H9 (cell line): ENCODE data around the genes TPD52L2 and DNAJC5.

DNA sequence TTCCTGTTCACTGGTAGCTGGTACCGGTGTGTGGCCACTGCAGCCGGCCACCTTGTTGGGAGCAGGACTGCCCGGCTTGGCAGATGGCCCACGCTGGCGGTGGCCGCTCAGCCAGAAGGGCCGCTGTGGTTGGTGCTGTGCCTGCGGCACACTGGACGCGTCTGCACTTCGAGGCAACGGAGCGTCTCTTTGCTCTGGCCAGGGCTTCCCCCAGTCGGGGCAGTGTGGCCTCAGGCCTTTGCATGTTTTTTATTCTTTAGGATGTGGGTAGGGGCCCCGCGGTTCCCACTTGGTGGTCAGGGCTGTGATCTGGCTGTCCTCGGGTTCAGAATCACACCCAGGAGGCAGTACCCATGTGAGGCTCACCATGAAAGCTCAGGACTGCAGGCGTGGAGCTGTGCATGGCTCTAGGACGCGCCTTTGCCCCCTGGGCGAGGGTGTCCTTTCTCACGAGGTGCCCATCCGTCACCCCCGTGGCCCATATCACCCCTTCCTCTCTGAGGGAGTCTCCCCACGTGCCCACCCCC, 9.9 kb upstream of the COL20A1 start:
- PRO-cap = no peak

DNA sequence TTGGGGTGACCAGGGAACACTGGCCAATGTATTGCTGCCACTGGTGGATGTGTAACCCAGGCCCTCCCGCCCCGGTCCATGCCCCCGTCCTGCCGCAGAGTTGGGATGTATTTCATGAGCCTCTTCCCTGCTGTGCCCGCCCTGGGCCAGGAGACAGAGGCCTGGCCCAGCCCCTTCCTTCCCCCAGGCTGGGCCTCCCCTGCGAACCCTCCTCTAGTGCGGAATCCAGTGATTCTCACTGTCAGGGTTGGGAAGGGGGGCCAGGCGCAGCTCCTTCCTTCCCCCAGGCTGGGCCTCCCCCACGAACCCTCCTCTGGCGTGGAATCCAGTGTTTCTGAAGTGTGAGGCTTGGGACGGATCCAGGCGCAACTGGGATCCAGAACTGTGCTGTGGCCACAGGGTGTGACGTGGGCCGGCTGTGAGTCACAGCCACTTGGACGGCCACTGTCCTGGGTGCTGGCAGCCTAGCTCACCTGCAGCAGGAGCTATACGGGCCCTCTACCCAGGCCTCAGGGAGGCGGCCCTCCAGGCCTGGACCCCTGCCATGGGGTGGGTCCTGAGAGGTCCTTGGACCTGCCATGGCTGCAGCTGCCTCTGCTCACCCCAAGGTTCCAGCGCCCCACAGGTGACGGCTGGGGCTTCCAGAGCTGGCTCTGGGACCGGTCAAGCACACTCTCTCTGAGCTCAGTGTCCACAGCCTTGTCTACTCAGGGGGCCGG, 28.3 kb downstream of the COL20A1 start:
- PRO-cap = no peak

DNA sequence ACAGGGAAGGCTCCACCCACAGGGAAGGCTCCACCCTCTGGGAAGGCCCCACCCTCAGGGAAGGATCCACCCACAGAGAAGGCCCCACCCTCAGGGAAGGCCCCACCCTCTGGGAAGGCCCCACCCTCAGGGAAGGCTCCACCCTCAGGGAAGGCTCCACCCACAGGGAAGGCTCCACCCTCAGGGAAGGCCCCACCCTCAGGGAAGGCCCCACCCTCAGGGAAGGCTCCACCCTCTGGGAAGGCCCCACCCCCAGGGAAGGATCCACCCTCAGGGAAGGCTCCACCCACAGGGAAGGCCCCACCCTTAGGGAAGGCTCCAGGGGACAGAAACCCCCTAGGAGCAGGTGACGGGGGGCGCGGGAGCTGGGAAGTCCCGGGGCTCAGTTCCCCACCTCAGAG, 39.9 kb downstream of the KCNQ2 start:
- PRO-cap = no peak

- PRO-cap = no peak
Observed at GRCh38 chr20:63446405-63446945, 26.0 kb downstream of the KCNQ2 start.

GRCh38 chr20:63532230-63532911, 4.8 kb downstream of the PTK6 start:
- PRO-cap = no peak

- PRO-cap = no peak
Observed at GRCh38 chr20:63582941-63583562, 9.0 kb upstream of the HELZ2 start.

DNA sequence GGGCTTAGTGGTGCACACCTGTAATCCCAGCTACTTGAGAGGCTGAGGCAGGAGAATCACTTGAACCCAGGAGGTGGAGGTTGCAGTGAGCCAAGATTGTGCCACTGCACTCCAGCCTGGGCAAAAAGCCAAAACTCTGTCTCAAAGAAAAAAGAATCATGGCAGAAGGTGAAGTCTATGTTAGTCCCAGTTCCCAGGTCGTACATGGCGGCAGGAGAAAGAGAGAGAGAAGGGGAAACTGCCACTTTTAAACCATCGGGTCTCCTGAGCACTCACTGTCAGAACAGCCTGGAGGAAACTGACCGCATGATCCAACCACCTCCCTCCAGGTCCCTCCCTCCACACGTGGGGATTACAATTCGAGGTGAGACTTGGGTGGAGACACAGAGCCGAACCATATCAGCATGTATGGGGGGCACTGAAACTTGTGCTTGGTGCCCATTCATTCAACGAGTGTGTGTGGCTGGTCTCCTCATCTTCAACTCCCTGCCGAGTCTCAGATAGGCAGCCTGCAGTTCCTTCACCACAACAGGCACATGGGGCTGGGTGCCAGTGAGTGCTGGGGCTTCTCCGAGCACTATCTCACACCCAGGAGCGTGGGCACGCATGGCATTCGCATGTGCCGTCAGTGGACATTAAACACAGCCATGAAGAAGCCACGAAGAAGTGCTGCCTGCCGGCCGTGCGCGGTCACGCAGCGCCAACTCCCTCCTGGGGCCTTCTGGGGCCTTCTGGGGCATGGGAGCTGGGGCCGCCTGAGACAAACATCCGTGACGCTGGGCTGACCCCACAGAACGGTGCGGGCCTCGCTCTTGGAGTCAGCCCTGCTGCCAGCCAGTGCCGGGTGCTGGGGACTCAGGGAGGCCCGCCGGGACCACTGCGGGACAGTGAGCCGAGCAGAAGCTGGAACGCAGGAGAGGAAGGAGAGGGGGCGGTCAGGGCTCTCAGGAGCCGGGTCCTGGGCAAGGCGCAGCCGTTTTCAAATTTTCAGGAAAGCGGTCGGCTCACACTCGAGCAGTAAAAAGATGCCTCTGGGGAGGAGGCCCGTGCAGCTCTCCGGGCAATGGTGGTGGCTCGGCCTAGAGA, 775 bp upstream of the RTEL1 start:
- PRO-cap = unidirectional peak, plus-strand start at position 792 of the sequence

DNA sequence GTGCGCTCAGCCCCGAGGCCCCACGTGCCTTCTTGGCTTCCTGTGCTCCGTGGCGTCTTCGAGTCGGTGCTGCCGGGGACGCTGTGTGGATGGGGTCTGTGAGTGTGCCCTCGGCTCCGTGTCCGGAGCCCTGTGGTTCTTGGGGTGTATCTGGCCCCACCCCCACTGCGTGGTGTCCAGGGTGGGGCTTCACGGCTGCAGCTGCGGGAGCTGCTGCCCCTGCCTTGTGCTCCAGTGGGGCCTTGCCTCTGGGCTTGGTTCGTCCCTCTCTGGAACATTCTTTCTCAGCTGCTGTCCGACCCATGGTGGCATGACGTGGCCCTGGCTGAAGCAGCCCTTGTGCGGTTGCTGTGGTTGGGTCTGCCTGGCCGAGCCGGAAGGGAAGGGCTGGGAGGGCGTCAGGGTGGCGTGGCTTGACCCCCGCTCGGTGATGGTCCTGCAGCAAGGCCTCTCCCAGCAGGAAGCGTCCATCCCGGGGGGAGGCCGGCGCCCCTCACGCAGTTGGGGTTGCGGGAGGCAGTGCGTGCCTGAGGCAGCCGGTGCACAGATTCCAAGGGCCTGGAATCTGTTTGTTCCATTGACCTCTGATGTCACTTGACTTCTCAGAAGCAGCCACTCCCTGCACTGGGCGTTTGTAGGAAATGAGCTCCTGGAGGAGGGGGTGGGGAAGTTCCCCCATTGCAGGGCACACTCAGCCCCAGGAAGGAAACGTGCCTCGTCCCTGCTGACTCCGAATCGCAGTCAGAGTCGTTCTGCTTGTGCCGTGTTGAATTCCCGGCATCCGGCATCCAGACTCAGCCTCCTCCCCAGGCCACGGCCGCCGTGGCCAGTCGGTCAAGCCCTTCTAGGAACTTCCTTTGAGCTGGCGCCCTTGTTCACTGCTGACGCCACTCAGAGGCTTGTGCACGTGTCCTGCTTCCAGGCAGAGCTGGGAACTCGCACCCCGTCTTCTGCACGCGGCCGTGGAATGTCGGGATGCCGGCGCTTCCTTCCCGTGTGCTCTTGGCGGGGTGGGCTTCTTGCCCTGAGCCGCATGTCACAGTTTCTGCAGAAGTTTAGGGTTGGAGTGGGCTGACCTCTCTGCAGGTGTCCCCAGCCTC, 9.8 kb upstream of the TNFRSF6B start:
- PRO-cap = no peak

DNA sequence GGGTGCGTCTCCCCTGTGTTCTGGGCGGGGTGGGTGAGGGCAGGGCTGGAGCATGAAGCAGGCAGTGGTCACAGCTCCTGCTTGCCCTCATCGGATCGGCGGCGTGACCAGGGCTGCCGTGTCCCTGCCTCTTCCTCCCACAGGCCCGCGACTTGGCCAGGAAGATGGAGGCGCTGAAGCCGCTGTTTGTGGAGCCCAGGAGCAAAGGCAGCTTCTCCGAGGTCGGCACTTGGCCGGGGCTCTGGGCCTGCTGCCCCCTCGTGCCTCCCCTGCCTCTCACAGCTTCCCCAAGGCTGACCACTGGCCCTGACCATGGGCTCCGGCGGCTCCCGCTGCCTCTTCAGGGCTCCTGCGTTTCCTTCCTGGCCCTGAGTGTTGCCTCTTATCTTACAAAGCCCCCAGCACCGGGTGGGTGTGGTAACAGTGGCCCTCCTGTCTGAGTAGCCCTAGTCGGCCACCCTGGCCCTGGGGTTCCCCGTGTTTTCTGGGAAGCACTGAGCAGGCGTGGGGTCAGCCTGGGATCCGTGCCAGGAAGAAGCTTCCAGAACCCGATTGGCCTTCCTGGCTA, 8.0 kb upstream of the TNFRSF6B start:
- PRO-cap = no peak

- PRO-cap = unidirectional peak, plus-strand start at chr20:63835204
Observed at GRCh38 chr20:63834670-63835630, 3.9 kb upstream of the ZBTB46 start.

DNA sequence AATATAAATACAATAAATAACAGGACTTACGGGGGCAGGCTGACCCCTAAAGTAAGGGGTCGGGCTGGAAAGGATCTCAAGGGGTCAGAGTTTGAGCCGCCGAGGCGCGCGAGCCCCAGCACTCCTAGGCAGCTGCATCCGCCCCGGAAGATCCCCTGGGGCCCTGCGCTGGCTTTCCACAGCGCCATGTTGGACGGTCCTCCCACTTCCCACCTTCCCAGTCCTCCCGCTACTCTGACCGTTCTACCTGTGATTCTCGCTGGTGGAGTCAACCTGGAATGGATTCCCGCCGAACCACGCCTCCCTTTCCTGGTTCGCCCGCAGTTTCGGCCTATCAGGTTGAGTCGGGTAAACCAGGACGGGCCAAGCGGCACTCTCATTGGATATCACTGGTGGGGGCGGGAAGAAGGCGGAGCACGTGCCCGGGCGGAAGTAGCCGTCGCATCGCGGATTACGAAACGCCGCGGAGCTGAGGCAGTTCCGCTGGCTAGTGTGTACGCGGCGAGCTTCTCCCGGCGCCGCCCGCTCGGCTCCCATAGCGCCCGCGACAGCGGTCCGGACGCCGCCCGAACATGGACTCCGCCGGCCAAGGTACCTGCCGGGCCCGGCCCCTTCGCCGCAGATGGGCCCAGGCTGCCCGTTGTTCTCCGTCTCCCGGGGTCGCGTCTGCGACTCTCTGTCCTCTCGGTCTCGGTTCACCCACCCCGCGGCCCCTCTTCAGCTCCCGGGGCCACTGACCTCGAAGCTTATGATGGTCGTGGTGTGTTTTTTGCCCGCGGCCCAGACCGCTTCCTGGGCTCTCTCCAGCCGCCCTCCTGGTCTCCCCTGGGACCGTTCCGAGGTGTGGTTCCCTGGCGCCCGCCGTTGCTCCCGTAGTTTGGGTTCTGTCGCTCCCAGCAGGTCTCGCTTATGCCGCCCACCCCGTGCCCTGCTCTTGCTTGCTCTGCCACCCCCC, at the start of gene TPD52L2:
Gene TPD52L2, plus strand, starts transcription at position 477 of the 955 bp plus-strand sequence.
- PRO-cap = bidirectional peak, plus-strand start at position 536 of the sequence, minus-strand start at position 236 of the sequence

- PRO-cap = no peak
Observed at GRCh38 chr20:63893493-63894102, 1.3 kb upstream of the DNAJC5 start.

DNA sequence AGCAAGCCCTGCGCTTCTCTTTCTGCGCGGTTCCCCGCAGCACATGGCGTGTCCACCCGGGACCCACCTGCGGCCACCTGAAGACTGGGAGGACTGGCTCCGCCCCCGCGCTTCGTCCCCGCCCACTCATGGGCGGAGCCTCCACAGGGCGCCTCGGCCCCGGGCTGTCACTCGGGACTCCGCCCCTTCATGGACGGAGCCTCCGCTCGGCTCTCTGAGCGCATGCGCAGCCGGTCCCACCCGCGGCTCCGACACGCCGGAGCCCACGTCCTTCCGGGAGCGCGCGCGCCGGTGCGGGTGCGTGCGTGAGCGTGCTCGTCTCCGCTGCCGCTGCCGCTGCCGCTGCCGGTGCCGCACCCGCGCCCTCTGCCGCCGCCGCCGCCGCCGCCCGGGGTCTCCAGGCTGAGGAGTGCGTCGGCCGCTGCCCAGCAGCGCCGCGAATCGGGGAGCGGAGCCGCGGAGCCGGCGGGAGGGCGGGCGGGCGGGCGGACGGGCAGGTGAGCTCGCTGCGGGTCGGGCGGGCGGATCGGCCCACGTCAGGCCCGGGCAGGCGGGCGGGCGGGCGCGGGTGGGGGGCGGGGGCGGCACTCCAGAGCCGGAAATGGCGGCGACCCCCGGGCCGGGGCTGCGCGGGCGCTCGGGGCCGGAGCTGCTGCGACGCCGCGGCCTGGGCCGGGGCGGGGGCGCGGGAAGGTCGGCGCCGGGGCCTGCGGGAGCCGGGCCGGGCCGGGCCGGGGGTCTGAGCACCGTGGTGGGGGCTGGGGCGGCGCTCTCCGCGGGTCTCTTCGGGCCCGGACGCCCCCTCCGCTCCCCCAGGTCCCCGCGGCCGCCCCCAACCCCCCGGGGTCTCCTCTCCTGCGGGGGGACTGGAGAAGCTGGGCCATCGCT, at the start of gene DNAJC5:
Gene DNAJC5, plus strand, starts transcription at position 300 of the 888 bp plus-strand sequence.
- PRO-cap = bidirectional peak, plus-strand start at position 405 of the sequence, minus-strand start at position 86 of the sequence

GRCh38 chr20:63911010-63911939, 16.3 kb downstream of the DNAJC5 start:
- PRO-cap = no peak

GRCh38 chr20:63915361-63915954, 20.5 kb downstream of the DNAJC5 start:
- PRO-cap = no peak

DNA sequence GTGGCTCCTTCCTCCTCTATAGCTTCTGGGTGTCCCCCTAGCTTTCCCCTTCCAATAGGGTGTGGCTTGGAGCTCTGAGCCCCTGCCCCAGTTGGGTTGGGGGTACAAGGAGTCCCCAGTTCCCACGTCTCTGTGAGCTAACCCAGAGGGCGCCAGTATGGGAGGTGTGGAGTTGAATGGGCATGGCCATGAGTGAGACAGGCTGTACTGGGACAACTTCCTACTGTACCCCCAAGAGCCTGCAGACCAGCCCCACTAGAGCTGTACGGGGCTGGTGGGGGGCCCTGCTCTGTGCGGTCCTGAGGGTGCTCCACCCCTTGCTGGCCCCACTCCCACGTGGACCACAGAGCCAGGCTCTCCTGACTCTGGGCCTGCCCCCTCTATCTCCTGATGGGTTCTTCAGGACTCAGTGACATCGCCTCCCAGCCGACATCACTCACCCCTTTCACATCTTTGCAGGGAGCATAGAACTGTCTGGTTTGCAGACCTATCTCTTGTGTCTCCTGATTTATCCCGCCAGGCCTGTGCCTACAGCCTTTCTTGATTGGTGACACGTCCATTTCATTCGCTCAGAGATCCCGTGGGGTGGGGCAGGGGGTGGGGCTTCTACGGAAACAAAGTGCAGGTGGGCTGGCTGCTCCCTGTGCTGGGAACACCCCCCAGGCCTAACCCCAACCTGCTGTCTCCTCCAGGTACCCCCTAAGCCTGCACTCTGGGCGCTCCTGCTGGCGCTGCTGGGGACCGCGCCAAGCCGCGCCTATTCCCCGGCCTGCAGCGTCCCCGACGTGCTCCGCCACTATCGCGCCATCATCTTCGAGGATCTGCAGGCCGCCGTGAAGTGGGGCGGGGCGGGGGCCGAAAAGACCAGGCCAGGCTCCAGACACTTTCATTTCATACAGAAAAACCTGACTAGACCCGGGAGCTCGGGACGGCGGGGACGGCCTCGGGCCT, 1.5 kb downstream of the C20orf204 start:
- PRO-cap = no peak

DNA sequence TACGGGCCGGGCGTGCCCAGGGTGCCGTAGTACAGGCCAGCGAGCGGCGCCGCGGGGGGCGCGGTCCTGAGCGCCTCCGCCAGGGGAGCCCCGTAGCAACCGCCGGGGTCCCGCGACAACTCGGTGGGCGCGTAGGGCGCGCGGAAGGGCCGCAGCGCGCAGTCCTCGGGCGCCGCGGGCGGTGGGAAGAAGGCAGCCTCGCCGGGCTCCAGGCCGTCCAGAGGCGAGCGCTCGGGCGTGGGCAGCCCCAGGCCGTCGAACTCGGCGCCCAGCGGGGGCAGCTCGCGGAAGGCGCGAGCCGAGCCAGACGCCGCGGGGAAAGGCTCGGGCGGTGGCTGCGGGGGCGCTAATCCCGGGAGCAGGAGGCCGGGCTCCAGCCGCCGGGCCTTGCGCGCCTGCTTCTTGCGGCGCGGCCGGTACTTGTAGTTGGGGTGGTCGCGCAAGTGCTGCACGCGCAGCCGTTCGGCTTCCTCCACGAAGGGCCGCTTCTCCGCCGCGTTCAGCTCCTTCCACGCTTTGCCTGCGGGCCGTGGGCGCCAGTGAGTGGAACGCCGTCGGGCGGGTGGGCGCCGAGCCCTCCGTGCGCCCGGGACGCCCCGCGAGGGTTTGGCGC, 890 bp downstream of the SOX18 start:
- PRO-cap = no peak

GRCh38 chr20:64050378-64050911, 1.0 kb upstream of the SOX18 start:
- PRO-cap = no peak

GRCh38 chr20:64062059-64062685, 826 bp upstream of the TCEA2 start:
- PRO-cap = no peak

DNA sequence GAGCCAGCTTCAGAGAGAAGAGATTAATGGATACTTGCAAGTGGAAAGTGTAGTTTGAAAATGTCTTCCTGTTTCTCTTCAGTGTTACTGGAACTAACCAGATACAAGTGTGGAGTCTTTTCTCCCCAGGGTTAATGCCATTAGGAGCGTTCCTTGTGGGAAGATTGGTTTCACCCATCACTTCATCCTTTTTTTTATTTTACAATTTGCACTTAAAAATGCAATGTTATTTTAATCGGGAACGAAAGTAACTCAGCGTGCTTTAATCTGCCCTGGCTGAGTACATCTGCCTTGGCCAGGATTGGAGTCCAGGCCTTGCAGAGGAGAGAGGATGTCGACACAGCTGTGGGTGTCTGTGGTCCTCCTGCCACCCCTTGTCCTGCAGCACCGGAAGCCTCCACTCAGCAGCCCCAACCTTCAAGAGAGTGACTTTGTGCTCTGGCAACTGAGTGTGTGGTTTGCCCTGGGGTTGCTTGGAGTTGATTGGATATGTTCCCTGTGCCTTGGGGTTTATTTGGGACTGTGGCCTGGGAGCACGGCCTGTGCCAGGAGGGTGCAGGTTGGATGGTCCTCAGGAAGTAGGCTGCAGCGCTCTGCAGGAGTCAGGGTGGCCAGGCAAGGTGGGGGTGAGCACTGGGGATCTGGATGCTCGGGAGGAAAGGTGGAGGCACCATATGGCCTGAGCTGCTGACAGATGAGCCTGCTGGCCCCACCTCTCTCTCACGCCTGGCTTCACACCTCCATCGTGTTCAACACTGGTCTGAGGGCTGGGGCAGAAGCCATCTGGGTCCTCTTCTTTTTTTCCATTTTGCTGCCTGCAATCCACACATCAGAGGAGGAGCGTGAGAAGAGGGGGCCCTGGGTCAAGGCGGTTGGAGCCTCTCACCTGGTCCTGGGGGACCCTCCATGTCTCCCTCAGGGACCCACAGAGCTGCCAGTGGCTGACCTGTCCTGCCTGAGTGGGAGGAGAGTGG, 4.3 kb downstream of the MYT1 start:
- PRO-cap = no peak